ENCODE data around the gene NCOR2.

DNA sequence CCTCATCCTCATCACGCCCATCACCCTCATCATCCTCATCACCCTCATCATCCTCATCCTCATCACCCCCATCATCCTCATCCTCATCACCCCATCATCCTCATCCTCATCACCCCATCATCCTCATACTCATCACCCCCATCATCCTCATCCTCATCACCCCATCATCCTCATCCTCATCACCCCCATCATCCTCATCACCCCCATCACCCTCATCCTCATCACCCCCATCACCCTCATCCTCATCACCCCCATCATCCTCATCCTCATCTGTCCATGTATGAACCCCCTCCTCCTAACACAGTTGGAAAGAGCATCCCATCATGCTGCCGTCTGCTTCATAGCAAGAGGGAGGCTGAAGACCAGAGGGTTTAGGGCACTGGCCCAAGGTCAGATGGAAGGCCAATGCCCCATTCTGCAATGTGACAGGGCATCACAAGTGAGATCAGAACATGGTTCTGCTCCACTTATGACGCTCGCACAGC lies 98.6 kb downstream of the NCOR2 start:
- RRBS: no CpG with 5 or more reads among the region's 4 CpGs

DNA sequence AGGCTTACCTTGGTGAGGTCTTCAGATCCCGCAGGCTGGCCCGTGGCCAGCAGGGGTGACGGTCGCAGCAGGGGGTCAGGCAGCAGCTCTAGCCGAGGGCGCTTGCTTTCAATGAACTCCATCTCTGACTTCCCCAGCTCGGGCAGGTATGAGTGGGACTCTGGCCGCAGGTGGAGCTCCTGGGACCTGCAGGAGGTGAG lies 83.9 kb downstream of the NCOR2 start:
- RRBS: no CpG with 5 or more reads among the region's 8 CpGs

DNA sequence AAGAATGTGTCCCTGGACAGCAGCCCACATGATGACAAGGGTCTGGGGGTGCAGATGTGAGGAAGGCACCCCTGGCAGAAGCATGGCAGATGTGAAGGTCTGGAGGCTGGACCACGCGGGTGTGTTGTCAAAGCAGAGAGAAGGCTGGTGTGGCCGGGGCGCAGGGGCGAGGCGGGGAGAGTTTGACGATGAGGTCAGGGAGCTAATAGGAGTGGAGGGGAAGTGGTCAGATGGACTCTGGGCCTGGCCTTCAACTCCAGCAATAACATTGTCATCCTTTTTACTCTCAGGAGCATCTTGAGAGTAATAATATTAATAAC lies 48.1 kb downstream of the NCOR2 start:
- RRBS: no CpG with 5 or more reads among the region's 7 CpGs

DNA sequence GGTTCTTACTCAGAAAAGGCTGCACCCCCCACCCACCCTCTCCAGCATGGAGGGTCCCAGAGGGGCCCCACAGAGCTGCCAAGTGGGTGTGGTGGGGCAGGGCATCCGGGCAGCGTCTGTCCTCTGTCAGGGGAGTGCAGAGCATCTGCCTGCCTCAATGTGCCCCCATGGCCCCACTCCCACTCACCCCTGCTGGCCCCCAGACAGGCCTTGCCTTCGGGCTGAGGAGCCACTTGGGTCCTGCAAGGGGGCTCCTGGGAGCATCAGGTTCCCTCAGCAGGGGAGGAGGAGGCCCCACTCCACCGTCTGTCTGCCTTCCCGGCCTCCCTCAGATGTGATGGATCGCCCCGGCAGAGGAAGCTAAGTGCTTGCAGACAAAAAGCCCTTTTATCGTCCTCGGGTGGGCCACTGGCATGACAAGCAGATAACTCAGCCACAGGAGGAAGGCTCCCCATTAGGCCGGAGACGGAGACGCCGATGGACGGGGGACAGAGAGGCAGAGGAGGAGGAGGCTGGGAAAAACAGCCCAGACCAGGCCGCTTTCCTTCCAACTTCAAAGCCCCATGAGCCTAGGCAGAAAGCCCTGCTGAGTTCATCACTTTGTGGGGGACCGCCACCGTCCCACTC lies 35.1 kb downstream of the NCOR2 start:
- RRBS: 60% methylated on average over 1 of the region's 17 CpGs

DNA sequence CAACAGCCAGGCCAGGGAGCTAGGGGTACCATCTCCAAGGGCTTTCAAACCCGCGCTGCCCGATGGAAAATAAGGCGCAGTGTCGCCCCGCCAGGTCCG lies 715 bp downstream of the NCOR2 start:
- RRBS: no CpG with 5 or more reads among the region's 7 CpGs

- RRBS: 2% methylated on average over 63 of the region's 109 CpGs
Measured at GRCh38 chr12:124566947-124567668, at the start of gene NCOR2. Gene NCOR2, minus strand, starts transcription at chr12:124567612.

DNA sequence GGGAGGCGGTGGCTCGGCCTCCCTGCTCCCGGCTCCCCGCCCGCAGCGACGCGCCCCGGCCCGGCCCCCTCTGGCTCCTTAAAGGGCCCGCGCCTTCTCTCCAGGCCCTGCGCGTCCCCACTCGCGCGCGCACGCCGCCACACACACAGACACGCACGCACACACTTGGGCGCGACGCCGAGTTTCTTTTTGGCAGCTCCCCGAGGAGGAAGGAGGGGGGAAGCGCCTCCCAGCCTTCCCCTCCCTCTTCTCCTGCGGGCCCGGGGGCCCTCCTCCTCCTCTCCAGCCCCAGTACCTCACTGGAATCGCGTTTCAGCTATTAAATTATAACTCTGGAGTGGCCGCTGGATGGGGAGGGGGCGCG lies 239 bp upstream of the NCOR2 start:
- RRBS: no CpG with 5 or more reads among the region's 35 CpGs

DNA sequence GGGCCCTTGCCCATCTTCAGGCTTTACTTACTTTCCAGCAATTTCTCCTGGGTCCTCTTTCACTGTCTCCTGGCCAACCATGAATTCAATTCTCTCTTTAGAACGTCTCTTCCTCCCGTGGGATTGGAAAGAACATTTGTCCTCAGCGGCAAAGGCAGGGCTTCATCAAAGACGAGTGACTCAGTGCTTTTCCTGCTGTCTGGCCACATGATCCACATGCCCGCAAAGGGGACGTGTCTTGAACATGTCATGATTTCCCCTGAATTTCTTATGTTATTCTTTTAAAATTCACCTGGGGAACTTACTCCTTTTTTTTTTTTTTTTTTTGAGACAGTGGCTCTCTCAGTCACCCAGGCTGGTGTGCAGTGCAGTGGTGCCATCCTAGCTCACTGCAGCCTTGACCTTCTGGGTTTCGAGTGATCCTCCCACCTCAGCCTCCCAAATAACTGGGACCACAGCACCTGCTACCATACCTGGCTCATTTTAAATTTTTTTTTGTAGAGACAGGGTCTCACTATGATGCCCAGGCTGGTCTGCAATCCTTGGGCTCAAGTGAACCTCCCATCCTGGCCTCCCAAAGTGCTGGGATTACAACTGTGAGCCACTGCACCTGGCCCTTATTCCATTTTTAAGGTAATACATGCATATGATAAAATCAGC lies 21.7 kb upstream of the NCOR2 start:
- RRBS: no CpG with 5 or more reads among the region's 7 CpGs

DNA sequence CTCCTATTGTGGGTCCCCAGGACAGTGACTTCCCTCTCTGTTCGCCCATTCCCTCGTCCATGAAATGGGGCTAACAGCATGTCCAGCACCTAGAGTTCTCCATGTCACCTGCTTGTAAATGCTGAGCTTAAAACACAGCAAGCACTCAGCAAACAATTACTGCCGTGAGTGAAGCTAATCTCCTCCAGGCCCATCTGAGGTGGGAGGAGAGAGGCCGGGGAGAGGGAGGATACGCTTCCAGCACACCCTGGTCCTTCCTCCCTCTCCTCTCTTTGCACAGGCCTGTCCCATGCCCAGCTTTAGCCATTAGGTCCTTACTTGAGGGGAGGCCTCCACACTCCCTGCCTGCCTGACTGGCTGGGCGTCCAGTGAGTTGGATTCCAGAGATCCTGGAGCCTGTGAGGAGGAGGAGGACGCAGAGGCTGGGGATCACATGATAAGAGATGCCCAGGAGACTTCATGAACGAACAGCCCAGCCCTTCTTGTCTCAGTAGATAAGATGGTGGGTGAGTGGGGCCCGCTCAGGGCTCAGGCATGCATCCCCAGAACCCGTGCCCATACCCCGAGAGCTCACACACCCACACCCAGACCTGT lies 65.1 kb upstream of the NCOR2 start:
- RRBS: no CpG with 5 or more reads among the region's 11 CpGs

GRCh38 chr12:124684473-124684895 lies 117.1 kb upstream of the NCOR2 start:
- RRBS: no CpG with 5 or more reads among the region's 9 CpGs

DNA sequence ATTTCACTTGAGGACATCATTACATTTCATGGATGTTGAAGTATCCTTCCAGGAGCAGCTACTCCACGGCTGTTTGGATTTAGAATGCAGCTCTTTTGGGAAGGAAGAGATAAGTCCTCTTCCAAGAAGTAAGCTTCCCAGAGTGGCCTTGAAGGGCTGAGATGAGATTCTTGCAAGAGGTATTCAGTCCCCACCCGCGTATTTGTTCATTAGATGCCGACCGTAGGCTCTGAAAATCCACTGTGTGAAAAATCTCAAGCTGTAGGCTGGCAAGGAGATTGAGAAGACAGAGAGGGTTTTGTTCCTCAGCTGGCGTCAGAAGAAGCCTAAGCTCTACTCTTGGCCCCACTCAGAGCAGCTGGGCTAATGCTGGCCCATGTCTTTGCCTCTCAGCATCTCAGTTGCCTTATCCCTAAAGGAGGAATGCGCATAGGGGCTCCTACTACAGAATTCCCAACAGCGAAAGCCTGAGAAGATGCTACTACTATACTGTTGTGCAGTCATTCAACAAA lies 131.2 kb upstream of the NCOR2 start:
- RRBS: no CpG with 5 or more reads among the region's 8 CpGs

DNA sequence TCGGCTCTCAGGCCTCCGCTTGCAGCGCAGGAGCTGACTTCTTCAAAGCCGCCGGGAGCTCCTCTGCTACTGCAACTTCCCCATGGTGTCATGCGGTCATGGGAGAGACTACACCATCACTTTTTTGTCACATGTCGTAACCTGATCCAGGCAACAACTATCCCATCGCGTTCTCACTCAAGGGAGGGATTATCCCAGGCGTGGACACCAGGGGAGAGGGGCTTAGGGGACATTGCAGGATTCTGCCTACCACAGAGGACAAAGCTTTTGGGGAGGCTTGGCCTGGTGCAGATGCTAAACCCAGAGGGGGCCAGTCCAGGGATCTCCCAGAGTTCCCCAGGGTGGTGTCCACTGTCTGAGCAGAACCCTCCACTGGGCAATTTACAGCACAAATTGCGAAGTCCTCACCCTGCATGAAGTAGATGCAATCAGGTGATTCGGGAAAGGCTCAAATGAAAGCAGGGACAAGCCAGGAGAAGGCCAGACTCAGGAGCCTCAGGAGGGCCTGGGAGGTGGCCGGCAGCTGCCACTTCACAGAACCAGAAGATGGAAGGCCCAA lies 129.1 kb downstream of the SCARB1 start:
- RRBS: 20% methylated on average over 4 of the region's 13 CpGs

DNA sequence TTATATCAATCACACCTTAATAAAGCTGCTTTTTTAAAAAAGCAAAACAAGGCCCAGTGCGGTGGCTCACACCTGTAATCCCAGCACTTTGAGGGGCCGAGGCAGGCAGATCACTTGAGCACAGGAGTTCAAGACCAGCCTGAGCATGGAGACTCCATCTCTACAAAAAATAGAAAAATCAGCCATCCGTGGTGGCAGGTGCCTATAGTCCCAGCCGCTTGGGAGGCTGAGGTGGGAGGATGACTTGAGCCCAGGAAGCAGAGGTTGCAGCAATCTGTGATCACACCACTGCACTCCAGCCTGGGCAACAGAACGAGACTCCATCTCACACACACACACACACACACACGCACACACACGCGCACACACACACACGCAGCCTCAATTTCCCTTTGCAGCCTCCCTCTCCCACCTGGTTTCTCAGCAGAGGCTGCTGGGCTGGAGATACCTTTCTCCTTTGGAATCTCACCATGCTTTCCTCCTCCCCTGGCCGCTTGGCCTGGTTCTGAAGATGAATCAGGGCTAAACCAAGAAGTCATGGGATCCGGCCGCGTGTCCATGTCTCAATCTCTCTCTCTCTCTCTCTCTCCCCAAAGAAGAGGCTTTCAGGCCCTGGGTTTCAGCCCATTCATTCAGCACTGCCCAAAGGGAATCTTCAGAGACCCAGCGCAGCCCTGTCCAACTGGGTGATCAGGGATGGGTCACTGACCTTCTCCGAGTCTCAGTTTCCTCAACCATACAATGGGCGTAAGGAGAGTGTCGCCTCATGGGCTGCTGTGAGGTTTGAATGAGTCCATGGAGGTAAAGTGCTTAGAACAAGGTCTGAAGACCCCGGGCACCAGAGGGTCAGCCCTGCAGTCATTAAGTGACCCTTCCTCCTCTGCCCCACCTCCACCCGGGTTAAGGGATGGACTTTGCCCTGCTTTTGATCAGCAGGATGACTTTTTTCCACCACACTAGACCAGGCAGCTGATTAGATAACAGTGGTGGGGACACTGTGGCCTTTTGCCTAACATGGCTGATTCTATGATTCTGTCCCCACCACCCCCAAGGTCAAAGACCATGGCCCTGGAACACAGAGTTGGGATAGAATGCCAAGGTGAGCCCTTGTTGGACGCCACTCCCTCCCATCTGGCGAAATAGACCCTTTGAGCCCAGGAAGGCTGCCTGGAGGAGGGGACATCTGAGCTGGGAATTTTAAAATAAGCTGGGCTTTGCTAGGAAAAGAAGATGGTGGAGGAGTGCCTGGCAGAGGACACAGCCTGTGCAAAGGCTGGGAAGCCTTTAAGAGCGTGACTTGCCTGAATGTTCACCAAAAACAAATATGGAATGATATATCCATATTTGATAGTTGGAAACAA lies 42.3 kb downstream of the SCARB1 start:
- RRBS: 93% methylated on average over 2 of the region's 22 CpGs

GRCh38 chr12:124833714-124834532 lies 29.7 kb downstream of the SCARB1 start:
- RRBS: 70% methylated on average over 4 of the region's 26 CpGs

- RRBS: no CpG with 5 or more reads among the region's 6 CpGs
Measured at GRCh38 chr12:124862043-124862664, 1.5 kb downstream of the SCARB1 start.

- RRBS: no CpG with 5 or more reads among the region's 20 CpGs
Measured at GRCh38 chr12:124871453-124872374, 8.1 kb upstream of the SCARB1 start.

DNA sequence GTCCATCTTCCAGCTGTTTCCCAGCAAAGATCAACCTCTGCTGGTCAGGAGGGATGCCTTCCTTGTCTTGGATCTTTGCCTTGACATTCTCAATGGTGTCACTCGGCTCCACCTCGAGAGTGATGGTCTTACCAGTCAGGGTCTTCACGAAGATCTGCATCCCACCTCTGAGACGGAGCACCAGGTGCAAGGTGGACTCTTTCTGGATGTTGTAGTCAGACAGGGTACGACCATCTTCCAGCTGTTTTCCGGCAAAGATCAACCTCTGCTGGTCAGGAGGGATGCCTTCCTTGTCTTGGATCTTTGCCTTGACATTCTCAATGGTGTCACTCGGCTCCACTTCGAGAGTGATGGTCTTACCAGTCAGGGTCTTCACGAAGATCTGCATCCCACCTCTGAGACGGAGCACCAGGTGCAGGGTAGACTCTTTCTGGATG lies 2.0 kb downstream of the UBC start:
- RRBS: no CpG with 5 or more reads among the region's 10 CpGs

DNA sequence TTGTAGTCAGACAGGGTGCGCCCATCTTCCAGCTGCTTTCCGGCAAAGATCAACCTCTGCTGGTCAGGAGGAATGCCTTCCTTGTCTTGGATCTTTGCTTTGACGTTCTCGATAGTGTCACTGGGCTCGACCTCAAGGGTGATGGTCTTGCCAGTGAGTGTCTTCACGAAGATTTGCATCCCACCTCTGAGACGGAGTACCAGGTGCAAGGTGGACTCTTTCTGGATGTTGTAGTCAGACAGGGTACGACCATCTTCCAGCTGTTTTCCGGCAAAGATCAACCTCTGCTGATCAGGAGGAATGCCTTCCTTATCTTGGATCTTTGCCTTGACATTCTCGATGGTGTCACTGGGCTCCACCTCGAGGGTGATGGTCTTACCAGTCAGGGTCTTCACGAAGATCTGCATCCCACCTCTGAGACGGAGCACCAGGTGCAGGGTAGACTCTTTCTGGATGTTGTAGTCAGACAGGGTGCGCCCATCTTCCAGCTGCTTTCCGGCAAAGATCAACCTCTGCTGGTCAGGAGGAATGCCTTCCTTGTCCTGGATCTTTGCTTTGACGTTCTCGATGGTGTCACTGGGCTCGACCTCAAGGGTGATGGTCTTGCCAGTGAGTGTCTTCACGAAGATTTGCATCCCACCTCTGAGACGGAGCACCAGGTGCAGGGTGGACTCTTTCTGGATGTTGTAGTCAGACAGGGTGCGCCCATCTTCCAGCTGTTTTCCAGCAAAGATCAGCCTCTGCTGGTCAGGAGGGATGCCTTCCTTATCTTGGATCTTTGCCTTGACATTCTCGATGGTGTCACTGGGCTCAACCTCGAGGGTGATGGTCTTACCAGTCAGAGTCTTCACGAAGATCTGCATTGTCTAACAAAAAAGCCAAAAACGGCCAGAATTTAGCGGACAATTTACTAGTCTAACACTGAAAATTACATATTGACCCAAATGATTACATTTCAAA lies 1.3 kb downstream of the UBC start:
- RRBS: no CpG with 5 or more reads among the region's 26 CpGs

DNA sequence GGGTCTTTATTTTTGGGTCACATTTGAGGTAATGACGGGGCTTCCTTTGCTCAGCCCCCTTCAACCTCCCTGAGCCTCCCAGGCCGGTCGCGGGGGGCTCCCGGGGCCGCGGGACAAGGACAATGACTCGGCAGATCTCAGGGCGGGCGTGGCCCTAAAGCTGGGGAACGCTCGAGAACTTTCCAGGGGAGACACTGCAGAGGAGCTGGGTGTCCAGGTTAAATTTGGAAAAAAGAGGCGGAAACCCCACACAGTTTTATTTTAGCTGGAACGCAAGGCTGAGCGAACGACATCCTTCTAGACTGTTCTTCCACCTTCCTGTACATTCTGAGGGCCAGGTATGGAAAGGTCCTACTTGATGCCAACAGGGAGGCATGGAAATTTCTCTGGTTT lies 726 bp upstream of the UBC start:
- RRBS: no CpG with 5 or more reads among the region's 16 CpGs

- RRBS: no CpG with 5 or more reads among the region's 4 CpGs
Measured at GRCh38 chr12:124916251-124916678, 1.8 kb upstream of the UBC start.